Natural killer cell (primary cell): ENCODE measurements around the genes LBX1 and PPRC1.

GRCh38 chr10:100508727-100509039, 11.0 kb downstream of the SEC31B start:
- PRO-cap = no peak

DNA sequence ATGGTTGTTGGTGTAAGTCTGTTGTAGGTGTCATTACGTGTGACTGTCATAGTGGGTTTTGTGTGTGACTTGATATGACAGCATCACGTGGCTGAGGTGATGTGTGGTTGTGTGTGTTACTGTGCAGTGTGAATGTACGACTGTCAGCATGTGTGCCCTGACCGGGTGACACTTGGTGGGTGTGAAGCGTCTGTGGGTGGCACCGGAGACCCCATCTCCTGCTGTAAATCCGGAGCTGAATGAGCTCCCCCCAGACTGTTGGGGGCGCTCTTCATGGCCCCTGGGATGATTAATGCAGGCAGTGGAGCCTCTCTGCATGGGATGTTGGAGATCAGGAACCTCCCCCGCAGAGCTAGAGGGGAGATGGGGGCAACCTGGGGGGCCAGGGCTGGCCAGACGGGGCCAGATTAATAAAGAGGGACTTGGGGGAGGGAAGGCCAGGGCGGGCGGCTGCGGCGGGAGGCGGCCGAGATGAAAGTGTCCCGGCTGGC, 33.9 kb downstream of the HIF1AN start:
- PRO-cap = no peak

DNA sequence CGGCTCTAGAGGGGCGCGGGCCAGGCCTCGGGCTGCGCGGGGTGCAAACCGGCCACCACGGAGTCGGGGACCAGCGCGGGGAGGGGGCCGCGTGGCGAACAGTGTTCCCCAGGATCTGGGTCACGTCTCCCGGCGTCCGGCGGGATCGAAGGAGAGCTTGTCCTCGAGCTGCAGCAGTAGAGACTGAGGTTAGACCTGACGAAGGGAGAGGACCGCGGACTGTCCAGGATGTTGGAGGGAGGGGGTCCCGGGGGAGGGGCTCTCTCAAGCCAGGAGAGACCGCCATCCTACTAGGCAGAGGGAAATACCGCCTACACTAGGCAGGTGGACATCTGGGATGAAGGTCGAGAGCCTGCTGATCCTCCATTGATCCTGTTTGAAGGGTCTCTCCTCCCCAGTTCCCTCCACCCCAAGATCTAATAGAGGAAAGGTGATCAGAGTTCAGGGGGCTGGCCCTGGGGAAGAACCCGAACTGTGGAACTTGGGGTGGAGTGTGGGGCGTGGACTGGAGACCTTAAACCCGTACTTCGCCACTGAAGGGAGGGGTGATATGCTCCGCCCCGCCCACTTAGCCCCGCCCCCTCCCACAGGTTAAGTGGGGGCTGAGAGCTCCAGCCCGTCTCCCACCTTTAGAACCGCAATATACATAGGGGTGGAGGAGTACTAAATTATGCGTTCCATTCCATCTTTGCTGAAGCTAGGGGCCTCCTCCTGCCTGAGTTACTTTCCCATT, 599 bp downstream of the SEMA4G start:
- PRO-cap = no peak

GRCh38 chr10:101094035-101094241, 32.1 kb downstream of the KAZALD1 start:
- PRO-cap = no peak

DNA sequence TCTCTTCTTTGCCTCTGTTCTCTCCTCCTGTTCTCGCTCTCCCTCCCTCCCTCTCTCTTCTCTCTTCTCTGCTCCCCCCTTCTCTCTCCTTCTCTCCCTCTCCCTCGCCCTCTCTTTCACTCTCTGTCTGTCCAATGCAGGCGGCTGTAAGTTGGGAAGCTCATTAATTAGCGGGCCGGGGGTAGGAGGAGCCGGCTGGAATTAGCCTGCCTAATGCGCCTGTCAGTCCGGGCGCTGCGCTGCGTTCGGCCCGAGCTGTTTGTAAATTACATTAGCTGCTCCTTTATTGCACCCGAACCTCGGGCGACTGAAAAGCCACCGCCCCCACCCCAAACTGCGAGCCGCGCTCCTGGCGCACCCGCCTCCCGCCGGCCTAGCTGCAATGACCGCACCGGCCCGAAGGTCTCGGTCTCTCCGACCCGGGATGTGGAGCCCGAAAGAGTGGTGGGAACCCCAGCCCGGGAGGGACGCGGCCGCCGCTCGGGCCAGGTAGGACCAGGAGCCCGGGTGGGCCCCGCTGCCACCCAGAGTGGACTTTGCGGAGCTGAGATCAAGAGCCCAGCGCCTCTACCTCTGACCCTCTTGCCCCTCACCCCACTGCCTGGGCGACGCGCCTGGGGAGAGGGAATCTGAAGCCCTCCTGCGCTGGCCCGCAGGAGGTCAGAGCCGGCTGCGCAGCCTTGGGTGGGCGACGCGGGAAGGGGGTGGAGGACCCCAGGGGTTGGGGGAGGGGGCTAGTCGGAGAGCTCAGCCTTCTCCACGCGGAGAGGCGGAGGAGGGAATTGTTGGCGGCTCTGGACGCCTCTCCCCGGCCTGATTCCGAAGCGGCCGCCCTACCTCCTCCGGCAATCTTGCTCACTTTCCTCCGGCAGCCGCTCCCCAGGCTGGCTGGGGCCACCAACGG, at the start of gene LBX1:
TSS of gene LBX1 (minus strand) at position 138 of the 904 bp plus-strand sequence.
- PRO-cap = no peak

GRCh38 chr10:101521544-101521976, 66.5 kb downstream of the POLL start:
- PRO-cap = no peak

DNA sequence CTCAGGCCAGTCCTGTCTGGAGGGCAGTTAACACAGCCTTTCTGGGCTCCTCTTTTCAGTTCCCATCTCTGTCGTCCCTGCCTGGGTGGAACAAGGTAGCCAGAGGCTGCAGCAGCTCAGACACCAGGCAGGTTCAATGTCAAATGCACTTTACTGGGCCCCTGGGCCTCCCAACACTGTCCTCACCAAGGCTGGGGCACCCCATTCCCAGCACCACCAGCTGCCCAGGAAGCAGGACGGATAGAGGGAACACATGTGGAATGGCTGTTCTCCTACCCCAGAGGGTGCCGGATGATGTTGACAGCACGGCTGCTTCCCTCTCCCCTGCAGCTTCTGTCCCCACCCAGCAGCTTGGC, 9.3 kb downstream of the POLL start:
- PRO-cap = no peak

- PRO-cap = no peak
Measured at GRCh38 chr10:101793954-101794162, 10.6 kb upstream of the NPM3 start.

DNA sequence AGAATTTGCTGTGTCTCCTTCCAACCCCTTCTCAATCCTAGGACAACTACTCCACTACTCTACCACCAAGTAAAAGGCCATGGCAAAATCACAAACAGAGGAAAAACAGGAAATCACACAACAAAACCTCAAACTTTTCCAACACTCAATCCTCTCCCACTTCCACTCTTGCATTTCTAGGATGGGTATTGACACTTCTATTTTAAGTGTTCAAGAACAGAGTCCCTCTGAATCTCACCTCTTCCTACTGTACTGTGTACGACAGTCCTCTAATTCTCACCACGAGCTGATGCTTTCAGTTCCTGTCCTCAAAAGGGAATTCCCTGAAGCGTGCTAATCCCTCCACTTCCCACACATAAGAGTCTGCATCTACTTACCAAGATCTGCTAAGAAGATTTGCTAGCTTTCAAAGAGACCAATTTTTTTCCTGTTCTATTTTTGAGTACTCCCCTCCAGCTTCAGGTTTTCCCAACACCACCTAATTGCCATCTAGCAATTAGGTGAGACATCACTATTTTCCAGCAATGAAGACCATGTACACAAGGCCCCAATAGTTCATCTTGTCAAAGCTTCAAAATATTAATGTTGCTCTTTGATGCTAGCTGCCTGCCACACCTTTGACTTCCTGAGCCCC, 54.5 kb downstream of the ARMH3 start:
- PRO-cap = no peak

DNA sequence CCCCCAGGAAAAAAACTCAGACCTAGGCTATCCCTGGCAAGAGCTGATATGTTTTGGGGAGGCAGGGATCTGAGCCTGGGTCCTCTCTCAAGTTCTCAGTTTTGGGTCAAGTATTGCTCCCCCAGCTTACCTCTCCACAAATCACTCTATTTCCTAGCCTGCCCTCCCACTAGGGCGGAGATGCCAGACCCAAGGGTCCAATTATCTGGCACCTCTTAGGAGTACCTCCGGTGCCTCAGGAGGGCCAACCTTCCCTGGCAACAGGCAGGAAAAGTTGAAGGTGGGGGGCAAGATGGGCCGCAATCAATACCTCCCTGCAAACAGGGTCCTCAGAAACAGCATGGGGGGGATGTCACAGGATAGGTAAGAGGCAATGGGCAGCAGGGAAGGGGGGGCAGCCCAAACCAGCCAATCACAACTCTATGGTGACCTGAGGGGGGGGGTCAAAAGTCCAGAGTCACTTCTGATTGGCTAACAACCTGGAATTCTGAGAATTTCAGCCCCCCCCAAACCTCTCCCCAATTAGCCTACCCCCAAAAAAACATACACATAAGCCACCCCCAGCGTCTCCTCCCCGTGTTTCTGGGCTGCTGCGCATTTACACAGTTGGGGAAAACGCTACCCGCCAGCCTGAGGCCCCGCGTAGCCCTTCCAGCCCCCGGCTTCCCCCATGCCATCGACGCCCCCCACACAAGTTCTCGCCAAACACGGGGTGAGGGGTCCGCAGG, 691 bp downstream of the LDB1 start:
- PRO-cap = unidirectional peak, plus-strand start at position 597 of the sequence

DNA sequence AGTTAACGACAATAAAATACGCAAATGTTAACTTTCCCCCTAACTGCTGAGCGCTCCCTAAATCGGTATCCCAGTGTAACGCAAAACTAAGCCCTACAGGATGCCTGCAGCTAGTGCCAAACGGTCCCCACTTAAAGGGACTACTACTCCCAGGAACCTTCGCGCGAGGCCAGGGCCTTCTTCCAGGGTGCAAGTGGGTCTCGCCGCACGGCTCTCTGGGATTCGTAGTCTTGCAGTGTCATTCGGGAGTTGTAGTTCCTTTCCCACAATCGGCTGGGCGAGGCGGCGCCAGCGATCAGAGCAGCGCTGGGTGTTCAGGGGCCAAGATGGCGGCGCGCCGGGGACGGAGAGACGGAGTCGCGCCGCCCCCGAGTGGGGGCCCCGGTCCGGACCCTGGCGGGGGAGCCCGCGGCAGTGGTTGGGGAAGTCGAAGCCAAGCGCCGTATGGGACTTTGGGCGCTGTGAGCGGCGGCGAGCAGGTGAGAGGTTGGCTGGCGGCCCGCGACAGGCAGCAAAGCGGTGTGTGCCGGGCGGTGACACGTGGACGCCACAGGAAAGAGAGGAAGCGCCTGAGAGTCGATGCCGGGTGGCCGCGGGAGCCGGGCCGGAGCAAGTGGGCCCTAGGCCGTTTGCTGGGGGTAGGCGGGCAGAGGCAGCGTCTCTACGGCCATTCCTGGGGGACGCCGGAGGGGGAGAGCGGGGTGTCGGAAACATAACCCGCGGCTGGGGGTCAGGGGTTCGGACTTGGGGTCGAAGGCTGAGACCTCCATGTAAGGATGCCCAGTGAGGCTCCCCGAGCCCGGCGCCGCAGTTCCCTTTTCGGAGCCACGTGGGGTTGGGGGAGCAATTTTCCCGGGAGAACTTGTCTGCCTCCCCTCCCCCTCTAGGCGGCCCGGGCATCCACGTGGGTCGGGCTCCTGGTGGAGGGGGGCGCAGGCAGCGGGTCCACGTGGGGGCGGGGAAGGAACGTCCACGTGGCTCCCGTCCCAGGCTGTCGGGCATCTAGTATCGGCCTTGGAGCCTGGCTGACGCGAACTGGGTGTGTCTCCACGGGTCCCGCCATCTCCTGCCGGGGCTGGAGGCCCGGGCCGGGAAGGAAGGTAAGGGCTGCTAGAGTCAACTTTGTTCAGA, at the start of gene PPRC1:
TSS of gene PPRC1 (plus strand) at position 298 of the 1,131 bp plus-strand sequence.
- PRO-cap = bidirectional peak, plus-strand start at position 298 of the sequence, minus-strand start at position 133 of the sequence; unidirectional peak, plus-strand start at position 573 of the sequence

GRCh38 chr10:102133874-102134332, 1.1 kb downstream of the PPRC1 start:
- PRO-cap = no peak

- PRO-cap = no peak
Measured at GRCh38 chr10:102147108-102147497, 5.1 kb upstream of the NOLC1 start.

DNA sequence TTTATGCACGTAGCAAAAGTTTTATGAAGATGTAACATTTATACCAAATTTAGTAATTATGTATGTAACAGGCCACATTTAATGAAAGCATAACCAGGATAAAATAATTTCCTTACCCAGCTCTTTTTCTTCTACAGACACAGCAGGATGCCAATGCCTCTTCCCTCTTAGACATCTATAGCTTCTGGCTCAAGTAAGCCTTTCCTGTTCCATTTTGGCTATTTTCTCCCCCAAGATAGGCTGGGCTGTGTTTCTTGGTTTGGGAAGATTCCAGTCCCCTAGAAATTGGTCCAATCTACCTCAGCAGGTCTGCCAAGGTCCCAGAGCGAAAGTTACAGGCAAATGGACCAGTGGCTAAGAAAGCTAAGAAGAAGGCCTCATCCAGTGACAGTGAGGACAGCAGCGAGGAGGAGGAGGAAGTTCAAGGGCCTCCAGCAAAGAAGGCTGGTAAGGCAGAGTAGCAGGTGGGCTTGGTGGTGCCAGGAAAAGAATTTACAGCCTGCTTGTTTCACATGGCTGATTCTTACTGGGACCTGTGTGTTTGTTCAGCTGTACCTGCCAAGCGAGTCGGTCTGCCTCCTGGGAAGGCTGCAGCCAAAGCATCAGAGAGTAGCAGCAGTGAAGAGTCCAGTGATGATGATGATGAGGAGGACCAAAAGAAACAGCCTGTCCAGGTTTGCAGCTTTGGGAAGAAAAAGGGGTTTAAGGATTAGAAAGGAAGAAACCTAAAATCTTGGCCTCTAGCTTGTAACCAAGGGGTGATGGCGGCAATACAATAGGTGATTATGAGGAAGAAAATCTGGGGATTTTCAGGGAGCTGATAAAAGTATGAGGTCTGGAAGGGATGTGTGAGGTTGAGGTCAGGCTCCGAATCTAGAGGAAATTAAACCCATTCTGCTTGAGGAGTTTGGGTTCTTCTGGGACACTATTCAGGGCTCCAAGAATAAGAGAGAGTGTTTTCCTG, 5.0 kb downstream of the NOLC1 start:
- PRO-cap = no peak

DNA sequence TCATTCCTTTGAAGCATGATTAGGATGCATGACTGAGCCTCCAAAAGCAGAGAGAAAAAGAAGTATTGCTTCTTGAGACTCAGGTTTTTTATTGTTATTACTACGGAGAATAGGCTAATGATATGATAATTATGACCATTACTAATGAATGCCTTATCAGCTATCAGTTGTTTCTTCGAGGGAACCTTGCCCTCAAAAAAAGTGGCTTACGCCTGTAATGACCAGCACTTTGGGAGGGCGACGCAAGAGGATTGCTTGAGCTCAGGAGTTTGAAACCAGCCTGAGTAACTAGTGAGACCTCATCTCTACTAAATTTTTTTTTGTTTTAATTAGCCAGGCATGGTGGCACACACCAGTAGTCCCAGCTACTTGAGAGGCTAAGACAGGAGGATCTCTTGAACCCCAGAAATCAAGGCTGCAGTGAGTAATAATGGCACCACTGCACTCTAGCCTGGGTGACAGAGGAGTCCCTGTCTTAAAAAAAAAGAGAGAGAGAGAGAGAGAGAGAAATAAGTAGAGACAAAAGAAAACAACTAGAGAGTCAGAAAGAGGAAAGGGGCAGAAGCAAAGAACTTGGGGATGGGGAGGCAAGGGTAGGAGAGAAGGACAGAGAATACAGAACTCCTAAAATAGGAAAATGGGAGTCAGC, 34.4 kb downstream of the GBF1 start:
- PRO-cap = no peak

GRCh38 chr10:102408684-102409152, 9.9 kb downstream of the PSD start:
- PRO-cap = no peak

DNA sequence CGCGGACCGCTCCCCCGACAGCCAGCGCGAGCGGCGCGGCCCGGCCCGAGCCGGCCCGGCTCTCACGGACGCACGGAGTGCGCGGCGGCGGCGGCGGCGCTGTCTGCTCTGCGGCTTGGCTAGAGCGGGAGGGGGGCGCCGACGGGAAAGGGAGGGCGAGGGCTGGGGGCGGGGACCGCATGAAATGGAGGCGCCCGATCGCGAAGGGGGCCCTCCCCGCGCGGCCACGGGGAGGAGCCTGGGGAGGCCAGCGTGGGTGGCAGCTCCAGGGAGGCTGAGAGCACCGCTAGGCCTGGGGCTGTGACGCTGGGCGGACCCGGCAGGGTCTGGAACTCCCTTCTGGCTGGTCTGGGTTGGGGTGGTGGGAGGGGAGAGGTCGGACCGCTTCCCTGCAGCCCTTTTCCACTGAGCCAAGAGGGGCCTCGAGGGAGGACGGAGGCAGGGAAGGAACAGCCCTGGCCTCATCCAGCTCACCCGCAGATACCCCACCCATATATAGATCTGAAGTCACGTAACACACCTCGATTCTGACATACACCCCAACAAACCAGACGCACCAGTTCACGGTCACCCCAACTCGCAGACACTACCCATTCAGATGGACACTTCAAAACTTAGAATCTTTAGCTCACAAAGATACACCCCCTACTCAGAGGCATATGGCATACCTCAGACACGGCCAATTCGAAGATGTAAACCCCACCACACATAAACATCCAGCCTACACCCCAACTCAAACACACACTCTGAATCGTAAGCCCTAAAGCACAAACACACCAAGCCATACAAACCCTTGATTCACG, 9.2 kb downstream of the PSD start:
- PRO-cap = no peak

DNA sequence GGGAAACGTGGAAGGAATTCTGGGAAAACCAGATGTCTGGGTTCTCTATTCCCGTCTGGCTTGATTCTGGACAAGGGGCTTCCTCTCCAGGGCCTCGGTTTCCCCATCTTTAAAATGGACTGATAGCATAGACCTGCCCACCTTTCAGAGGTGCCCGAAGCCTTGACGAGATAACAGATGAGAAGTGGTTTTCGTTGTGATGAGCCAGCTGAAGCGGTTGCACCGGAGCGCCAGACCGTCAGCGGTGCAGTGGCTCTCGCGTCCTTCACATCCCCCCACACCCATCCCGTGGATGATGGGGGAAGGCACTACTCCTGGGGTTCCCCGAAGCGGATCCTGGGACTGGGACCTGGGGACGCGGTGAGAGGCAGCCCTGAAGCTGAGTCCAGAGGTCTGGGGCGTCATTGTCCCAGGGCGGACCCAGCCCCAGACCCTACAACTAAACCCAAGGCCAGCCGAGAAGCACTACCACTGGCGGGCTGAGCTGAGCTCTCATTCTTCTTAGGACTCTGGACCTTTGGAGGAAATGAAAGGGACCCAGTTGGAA, 623 bp upstream of the FBXL15 start:
- PRO-cap = no peak

DNA sequence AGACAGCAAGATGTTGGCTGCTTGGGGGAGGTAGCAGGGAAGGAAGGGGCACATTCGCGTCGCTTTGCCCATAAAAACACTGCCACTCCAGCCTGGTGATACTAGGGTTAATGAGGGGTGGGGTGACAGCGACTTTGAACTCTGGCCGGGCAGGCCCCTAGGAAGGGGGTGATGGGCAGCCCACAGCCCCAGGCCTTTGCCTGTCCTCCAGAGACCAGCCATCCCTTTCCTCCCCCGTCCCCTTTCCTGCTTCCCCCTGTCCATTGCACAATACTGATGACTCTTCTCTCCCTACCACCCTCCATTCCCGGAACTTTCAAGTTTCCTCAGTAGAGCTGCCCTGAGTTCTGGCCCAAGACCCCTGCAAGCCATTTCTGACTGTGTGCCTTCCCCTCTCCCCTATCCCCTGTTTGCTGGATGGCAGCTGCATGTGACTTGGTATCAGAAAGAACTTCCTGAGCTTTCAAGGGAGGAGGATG, 2.2 kb upstream of the CUEDC2 start:
- PRO-cap = no peak

DNA sequence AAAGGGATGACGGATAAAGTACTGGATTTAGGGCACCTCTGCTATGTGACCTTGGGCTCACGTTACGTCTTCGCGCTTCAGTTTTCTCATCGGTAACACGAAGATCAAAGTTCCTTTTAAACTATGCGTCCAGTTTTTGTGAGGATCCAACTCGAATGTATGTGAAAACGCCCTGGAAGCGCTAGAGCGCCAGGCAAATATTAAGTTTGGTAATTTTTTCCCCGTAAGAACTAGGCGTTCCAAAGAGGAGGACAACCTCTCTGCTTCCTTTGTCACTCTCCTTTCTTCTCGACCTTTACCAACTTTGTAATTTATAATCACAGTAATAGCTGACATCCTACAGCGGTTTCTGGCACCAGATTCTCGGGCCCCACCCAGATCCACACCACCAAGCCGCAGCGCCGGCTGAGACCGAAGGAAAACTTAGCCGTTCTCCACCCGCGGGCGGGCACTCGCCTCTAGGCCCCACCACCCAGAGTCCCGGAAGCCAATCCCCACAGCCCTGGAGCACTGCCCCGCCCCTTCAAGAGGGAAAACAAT, 818 bp downstream of the ACTR1A start:
- PRO-cap = bidirectional peak, plus-strand start outside the sequence, minus-strand start at position 460 of the sequence